Psoas muscle (tissue), 2 donors: ENCODE data around the genes IGFL3, PNMA8A, ARHGAP35 and INAFM1.

GRCh38 chr19:46014929-46015831 is 7.7 kb downstream of the PGLYRP1 start:
- PRO-cap, 2 experiments, result no peak in any of the 2 experiments

GRCh38 chr19:46124394-46124983 is at the start of gene IGFL3:
Gene IGFL3, minus strand, starts transcription at chr19:46124688.
- PRO-cap, 2 experiments, result no peak in any of the 2 experiments

GRCh38 chr19:46180559-46181289 is 32.7 kb downstream of the IGFL2 start:
- PRO-cap, 2 experiments, result no peak in any of the 2 experiments

DNA sequence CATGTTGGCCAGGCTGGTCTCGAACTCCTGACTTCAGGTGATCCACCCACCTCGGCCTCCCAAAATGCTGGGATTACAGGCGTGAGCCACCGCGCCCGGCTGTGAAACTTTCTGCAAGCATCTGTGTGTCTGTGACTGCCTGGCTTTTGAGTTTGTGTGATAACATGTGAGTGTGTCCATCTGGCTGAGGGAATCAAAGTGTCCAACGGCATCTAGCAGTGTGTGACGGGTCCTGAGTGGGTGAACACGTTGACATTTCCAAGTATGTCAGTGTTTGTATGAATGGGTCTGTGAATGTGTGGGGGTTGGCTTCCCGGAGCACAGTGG is 5.7 kb downstream of the CCDC8 start:
- PRO-cap, 2 experiments, result no peak in any of the 2 experiments

DNA sequence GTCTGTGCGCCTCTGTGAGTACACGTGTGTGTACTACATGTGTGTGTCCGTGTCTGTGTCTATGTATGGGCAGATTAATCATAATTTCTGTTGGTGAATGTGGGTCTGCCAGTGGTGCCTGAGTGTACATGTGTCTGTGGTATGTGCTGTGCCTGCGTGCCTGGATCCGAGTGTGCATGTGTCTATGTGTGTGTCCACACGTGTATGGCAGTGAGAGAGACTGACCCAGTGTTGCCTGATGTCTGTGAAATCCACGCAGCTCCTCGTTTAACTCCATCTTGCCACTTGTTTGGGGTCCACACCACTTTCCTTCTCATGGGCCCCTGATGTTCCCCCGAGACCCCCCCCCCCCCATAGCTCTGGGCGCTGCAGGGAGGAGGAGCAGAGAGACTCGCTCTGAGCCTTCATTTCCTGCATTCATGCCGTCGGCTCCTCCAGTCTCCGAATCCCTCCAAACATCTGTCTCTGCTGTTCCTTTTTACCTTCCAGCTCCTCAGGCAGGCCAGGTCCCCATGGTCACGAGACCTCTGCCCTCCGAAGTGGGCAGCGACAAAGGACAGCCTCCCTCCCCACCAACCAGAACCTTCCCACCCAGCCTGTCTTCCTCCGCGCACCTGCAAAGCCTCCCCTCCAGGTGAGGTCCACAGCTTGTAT is 5.2 kb downstream of the CCDC8 start:
- PRO-cap, 2 experiments, result no peak in any of the 2 experiments

GRCh38 chr19:46470862-46471905 is at the start of gene PNMA8A:
Gene PNMA8A, minus strand, starts transcription at chr19:46471563.
- PRO-cap, 2 experiments, result peak in 2 of 2 experiments; most common plus-strand start chr19:46471402 (in 1); most common minus-strand start chr19:46471420 (in 2)

GRCh38 chr19:46644756-46645097 is 8.7 kb upstream of the GNG8 start:
- PRO-cap, 2 experiments, result no peak in any of the 2 experiments

- PRO-cap, 2 experiments, result no peak in any of the 2 experiments
Observed at GRCh38 chr19:46661848-46662373, 929 bp upstream of the DACT3 start.

DNA sequence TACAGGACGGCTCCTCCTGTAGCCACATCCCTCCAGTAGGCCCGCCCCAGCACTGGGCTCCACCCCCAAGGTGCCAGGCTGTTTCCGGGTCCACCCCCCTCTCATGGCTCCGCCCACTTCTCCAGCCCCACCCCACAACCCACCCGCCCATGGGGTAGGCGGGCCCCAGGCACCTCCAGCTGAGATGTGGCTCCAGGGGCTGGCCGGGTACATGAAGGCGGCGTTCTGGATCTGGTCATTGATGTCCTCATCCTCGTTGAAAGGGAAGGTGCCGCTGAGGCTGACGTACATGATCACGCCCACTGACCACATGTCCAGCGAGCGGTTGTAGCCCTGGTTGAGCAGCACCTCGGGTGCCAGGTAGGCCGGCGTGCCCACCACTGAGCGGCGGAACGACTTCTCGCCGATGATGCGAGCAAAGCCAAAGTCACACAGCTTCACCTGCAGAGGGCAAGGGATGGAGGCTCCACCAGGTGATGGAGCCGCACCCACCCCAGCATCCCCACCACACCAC is 17.3 kb upstream of the DACT3 start:
- PRO-cap, 2 experiments, result no peak in any of the 2 experiments

DNA sequence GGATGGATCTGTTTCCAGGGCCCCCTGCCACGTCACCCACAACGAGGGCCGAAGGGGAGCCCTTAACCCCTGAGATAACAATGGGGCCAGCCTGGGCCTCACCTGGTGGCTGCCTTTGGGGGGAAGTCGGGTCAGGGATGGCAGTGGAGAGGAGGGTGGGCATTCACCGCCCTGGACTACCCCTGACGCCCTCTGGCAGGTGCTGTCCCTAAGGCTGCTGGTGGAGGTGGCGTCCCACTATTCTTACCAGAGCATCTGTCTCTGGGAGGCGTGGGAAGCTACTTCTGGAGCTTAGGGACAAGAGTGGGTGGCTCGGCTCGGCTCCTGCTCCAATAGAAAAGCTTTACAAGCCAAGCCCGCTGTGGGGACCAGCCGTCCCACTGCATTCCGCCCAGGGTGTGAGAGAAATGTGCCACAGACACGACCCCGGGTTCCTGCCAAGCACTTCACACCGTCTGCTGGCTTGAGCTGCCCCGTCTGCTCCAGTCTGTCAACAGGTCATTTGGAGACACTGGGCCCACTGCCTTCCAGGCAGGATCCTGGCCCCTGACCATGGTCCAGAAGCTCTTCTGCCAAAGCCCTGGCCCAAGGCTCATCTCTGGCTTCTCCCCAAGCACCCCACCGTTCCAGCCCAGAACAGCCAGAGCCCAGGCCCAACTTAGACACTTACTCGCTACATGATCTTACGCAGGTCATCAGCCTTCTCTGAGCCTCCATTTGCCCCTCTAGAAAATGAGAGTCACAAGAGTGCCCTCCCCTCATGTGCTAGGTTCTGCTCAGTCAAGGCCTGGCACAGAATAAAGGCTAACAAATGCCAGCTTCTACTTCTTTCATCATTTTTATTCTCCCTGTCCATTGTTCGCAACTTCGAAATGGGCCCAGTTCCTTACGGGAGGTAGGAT is 6.5 kb upstream of the FKRP start:
- PRO-cap, 2 experiments, result no peak in any of the 2 experiments

- PRO-cap, 2 experiments, result no peak in any of the 2 experiments
Observed at GRCh38 chr19:46755212-46755725, 9.0 kb upstream of the STRN4 start.

- PRO-cap, 2 experiments, result peak in 2 of 2 experiments; most common plus-strand start chr19:46861007 (in 2); most common minus-strand start chr19:46860539 (in 1)
Observed at GRCh38 chr19:46860242-46861301, at the start of gene ARHGAP35. Gene ARHGAP35, plus strand, starts transcription at chr19:46860997.

DNA sequence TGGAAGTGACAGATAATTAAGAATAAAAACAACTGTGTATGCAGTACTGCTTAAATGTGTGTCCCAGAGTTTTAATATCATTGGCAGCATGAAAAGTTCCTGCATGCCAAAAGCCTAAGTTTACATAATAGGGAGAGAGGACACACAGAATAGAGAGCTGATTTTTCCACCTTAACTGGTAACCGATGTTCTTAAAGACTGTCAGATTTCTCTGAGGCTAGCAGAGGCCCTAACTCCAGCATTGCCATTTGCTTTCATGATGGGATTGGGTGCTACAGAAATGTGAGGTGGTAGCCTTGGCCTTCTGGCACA is 4.0 kb downstream of the ARHGAP35 start:
- PRO-cap, 2 experiments, result no peak in any of the 2 experiments

DNA sequence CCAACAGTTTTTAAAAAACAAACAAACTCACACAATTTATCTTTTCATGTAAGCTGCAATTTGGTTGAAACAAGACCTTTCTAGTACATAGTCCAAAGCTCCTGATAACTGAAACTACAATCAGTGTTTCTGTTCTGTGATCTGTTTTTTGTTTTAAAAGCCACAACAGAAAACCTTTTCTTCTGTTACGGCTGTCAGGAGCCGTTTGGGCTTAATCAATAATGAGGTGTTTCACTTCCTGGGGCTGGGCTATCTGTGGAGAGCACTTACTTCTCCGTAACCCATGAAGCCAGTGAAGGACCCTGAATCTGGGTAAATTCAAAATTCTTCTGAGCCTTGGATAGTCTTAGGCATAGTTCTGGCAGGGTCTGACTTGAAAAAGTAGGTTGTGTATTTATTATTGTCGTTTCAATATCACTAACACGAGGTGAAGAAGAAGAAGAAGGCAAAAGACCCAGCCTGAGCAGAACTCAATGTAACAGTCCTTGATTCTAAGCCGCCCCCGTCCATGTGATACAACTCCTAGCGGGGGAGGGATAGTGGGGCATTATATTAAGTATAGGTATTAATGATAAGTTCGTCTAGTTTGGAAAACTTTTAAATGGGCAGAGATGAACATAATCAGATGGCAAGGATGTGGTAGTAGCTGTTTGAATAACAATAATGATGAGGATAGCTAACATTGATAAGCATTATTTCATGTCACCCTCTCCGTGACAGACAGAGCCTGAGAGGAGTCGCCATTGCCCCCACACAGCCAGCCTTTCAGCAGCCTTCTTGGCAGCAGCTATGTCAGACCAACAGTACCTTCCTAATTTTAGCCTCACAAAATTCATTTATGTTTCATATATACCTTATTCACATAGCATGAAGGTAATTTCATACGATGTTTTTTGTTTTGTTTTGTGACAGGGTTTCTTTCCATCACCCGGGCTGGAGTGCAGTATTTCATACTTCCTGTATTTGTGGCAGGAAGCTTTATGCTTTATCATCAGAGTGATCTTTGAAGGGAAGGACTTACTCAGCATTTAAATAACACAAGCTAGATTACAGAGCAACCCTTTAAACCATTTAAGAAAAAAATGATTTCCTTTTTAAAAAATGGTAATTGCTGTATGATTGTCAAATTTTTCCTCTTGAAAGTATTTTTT is 64.6 kb upstream of the NPAS1 start:
- PRO-cap, 2 experiments, result no peak in any of the 2 experiments

GRCh38 chr19:46984236-46985106 is 35.2 kb upstream of the NPAS1 start:
- PRO-cap, 2 experiments, result no peak in any of the 2 experiments

GRCh38 chr19:47210554-47211310 is 20.3 kb downstream of the BBC3 start:
- PRO-cap, 2 experiments, result no peak in any of the 2 experiments

DNA sequence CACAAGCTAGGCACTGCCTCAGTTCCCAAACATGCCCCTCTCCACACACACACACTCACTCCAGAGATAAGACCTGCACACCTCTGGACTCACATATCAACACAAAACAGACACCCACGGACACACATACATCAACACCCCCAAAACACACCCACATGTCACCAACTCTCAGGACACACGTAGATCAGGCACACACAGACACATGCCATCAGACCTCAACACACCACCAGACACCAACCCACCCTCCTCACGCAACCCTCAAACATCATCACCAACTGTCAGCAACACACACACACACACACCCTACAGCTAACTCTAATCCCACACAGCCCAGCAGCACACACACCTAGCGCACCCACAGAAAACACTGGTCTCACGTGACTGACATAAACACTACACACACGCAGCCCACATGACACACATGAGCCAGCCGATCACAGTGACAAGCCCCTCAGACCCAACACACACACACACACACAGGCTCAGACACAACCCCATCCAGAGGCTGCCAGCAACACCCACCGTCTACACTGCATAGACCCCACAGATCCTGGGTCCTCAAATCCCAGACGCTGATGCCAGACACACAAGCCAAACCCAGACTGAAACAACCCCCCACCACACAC is 1.7 kb downstream of the BBC3 start:
- PRO-cap, 2 experiments, result no peak in any of the 2 experiments

DNA sequence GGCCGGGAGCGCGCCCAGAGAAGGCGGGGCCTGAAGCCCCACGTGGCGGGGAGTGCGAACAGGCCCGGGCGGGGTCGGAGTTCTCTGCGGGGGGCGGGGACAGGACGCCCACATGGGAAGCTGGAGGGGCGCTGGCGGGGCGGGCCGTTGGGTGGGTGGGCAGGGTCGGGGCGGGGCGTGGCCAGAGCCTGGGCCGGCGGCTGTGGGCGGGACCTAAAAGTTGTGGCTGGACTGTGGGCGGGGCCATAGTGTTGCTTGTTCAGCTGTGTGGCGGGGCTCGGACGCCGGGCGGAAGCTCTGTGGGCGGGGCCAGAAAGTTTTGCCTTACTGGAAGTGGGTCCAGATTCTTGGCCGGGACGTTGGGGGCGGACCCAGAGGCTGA is 292 bp downstream of the CCDC9 start:
- PRO-cap, 2 experiments, result no peak in any of the 2 experiments

- PRO-cap, 2 experiments, result peak in 2 of 2 experiments; most common plus-strand start chr19:47273651 (in 2); most common minus-strand start chr19:47273534 (in 2)
Observed at GRCh38 chr19:47273445-47274280, 1.0 kb upstream of the INAFM1 start.

- PRO-cap, 2 experiments, result peak in 2 of 2 experiments; most common plus-strand start chr19:47274905 (in 1)
Observed at GRCh38 chr19:47274795-47275115, at the start of gene INAFM1. Gene INAFM1, plus strand, starts transcription at chr19:47274885.